Hepatocyte (in vitro differentiated cells and primary cell): ENCODE data around the genes MYL1, IKZF2, SPAG16 and BARD1.

- RAMPAGE, long total RNA: no peak
- RRBS: under 1% methylated on average over 15 of the region's 76 CpGs
Measured at GRCh38 chr2:207768220-207768998, 1.3 kb downstream of the FZD5 start.

- RAMPAGE, long total RNA: no peak
- RRBS: no CpG with 5 or more reads among the region's 11 CpGs
Measured at GRCh38 chr2:207796625-207797513, 27.2 kb upstream of the FZD5 start.

GRCh38 chr2:207802685-207803084 lies 33.0 kb upstream of the FZD5 start:
- RAMPAGE, long total RNA: no peak
- RRBS: no CpG with 5 or more reads among the region's 6 CpGs

DNA sequence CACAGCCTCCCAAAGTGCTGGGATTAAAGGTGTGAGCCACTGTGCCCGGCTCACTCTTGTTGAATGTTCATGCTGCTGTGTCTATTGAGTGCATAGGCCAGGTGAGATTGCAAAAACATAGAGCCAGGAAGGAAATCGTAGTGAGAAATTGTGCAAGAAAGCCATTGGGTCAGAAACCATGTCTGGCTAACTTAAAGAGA lies 45.6 kb upstream of the FZD5 start:
- RAMPAGE, long total RNA: no peak
- RRBS: no CpG with 5 or more reads among the region's 2 CpGs

GRCh38 chr2:207847577-207848323 lies 78.0 kb upstream of the FZD5 start:
- RAMPAGE, long total RNA: no peak
- RRBS: no CpG with 5 or more reads among the region's 6 CpGs

DNA sequence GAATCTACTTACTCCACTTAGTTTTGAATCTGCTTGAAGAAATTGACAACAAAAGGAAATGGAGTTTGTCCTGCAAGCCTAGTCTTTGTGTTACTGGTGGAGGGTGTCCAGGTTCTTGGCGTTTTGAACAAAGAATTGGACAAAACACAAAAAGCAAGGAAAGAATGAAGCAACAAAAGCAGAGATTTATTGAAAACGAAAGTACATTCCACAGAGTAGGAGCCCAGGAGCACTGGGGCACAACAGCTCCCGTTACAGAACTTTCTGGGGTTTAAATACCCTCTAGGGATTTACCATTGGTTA lies 47.9 kb upstream of the PTH2R start:
- RAMPAGE, long total RNA: no peak
- RRBS: no CpG with 5 or more reads among the region's 3 CpGs

GRCh38 chr2:209368937-209369308 lies 54.9 kb upstream of the MAP2 start:
- RAMPAGE, long total RNA: no peak
- RRBS: no CpG with 5 or more reads among the region's 5 CpGs

- RAMPAGE, long total RNA: no peak
- RRBS: 58% methylated on average over 4 of the region's 11 CpGs
Measured at GRCh38 chr2:209817712-209818416, 46.2 kb downstream of the UNC80 start.

- RAMPAGE, long total RNA: no peak
- RRBS: no CpG with 5 or more reads among the region's 18 CpGs
Measured at GRCh38 chr2:210170192-210170772, 927 bp downstream of the KANSL1L start.

GRCh38 chr2:210171951-210172569 lies 851 bp upstream of the KANSL1L start:
- RAMPAGE, long total RNA: no peak
- RRBS: no CpG with 5 or more reads among the region's 16 CpGs

DNA sequence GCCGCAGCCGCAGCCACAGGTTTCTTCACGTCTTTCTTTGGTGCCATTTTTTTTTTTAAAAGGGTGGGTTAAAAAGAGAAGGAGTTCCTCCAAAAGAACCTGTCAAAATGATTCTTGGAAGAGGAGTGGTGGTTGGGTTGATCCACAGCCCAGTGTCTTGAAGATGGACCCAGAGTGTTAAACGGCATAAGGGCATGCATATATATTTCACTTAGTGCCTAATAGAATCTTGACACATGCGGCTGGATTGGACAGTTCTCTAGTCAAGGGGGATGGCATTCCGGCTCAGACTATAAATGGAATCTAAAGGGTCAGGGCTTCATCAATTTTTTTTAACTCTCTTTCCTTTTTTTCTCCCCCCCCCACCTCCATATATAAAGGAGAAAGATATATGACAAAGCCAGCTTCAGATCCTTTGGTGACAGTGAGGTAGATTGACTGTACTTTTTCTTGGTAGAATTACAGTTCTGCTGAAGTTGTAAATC lies at the start of gene MYL1:
Gene MYL1 (minus strand): TSS at position 179 of the 485 bp plus-strand sequence.
- RAMPAGE, long total RNA: no peak
- RRBS: no CpG with 5 or more reads among the region's 6 CpGs

- RAMPAGE, long total RNA: no peak
- RRBS: no CpG with 5 or more reads among the region's 2 CpGs
Measured at GRCh38 chr2:210560697-210561021, 4.3 kb downstream of the CPS1 start.

DNA sequence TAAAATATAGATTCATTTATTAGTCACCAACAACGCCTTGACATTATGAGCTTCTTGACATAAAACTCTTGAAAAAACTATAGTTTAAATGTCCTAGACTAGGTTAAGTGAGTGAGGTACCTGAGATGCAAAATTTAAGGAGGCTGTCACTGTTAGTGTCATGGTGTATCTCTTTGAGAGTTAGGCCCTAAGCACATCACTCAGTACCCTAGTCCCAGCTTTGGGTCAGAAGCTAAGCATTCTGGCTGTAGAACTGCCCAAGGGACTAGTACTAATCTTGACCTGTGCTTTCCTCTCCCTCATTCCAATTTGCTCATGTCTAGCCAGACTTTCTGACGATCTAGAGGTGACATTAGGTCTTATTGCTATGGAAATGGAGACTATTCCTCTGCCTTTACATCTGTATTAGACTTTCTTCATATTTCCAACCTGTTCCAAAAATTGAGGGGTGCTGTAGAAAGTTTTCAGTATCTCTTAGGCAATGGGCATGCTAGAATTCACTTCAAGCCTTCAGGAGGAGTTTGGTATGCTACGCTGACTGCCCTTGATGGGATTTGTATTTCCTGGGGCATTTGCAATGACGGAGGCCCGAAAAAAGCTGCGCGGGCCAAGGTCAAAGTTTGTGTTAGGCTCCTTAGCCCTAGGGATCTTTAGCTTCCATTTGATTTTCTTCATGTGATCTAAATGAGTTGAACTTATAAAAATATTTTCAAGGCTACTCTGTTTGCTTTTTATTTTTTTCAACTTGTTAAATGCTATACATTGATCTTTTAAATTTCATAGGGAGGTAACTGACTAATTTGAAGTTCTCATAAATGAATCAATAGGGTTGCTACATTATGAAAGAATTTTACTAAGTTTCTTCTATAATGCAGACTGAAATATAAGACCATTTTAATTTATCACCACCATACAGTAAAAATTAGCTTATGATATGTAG lies 5.0 kb downstream of the CPS1 start:
- RAMPAGE, long total RNA: no peak
- RRBS: no CpG with 5 or more reads among the region's 7 CpGs

DNA sequence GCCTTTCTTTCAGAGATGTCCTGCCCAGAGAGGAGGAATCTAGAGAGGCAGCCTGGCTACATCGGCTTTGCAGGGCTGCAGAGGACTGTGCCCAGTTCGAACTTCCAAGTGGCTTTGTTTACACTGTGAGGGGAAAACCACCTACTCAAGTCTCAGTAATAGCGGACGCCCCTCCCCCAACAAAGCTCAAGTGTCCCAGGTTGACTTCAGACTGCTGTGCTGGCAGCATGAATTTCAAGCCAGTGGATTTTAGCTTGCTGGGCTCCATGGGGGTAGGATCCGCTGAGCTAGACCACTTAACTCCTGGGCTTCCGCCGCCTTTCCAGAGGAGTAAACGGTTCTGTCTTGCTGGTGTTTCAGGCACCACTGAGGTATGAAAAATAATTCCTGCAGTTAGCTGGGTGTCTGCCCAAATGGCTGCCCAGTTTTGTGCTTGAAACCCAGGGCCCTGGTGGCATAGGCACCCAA lies 300.8 kb downstream of the ERBB4 start:
- RAMPAGE, long total RNA: no peak
- RRBS: no CpG with 5 or more reads among the region's 8 CpGs

- RAMPAGE, long total RNA: no peak
Measured at GRCh38 chr2:212475391-212476164, 63.0 kb downstream of the ERBB4 start.

DNA sequence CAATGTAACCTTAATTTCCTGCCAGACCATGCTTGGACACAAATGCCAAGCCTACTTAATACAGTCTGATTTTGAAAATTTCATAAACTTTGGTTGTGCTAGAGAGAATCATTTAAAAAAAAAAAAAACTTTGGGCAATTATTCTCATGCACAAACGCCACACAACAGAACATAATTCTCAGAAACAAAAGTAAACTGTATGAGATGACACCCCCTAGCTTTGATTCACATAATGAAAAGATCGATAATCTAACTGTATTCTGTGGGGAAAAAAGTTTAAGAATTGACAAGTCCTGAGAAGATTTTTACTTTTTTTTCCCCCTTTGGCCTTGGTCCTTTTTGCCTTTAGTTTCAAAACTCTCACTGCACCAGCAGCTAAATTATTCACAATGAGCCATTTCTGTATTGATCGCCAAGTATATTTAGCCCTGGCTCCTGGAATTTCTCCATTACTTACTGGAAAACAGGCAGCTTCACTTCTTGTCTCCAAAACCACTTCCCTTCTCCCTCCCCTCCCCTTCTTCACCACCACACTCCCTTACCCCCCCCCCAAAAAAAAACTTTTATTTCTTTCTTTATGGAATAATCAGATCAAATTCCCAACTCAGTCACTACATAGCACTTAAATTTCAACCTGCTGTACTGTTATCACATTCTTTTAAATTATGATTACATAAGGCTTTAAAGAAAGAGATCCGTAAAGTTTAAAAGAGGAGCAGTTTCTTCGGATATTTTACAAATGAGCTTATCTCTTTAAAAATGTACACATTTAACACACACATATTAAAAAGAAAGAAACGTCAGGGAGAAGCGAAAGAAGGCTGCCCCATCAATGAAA lies 2.0 kb downstream of the IKZF2 start:
- RAMPAGE, long total RNA: no peak
- RRBS: no CpG with 5 or more reads among the region's 7 CpGs

DNA sequence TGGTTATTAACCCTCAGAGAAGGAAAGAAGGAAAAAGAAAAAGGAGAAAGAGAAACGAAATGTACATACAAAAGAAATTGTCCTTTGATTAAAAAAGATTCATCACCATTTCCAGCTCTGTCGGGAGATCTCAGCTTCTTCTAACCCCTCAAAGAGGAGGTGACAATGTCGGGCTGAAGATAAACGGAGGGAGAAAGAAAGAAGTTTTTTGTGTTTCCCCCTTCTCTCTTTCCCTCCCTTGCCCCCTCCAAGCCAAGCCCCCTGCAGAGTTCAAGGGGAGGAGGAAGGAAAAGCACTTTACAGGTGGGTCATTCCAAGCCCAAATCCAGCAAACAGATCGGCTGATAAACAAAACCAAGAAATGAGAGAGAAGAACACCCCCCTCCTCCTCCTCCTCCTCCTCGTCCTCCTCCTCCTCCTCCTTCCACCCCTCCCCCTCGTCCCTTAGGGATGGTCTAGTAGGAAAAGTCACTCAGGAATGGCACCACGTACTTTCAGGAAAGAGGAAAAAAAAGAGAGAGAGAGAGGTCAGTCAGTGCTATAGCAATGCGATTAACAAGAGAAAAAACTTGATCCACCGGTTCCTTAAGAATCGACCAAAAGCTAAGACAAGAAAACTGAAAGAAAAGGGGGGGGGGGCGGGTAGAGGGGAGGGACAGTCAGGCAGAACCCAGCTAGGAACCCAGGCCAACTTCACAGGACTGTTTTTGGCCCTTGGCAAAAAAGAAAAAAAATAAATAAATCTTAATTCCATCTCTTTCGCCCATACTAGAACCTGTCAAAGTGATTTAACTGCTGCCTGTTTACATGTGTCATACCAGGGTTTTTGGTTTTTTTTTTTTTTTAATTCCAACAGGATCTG lies 1.1 kb downstream of the IKZF2 start:
- RAMPAGE, long total RNA: no peak
- RRBS: no CpG with 5 or more reads among the region's 13 CpGs

DNA sequence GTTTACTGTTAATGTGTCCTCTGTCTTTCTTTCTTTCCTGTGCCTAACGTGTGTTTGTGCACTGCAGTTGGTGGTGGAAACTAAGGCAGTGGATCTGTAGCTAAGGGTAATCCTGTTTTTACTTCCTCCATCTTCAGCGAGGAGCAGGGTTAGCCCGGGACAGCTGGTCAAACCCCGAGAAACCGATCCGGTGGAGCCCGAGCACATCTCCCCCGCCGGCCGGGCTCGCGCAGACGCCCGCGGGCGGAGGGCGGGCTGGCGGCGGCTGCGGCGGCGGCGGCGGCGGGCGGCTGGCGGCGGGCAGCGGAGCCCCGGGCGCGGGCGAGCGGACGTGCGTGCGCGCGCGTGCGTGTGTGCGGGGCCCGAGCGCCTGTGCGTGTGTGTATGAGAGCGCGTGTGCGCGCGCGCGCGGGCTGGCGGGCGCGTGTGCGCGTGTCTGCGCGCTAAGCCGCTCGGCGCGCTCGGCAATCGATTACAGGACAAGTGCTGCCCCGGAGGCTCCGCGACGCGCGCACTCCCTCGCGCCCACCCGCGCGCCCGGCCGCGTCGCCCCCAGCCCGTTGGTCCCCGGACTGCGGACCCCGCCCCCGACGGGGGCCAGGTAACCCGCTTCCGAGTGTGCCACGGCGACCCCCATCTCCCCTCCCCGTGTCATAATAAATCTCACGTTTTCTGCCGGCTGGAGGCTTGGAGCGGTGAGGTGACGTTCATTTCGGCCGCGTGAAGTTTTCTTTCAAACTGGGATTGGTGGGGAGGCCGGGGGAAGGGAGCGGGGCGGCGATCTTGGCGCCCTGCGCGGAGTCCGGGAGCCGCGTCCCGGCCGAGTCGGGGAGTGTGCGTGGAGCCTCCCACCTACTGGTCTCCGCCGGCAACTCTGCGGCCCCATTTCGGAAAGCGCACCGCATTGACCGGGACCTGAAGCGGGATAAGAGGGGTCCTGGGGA lies at the start of gene IKZF2:
Gene IKZF2 (minus strand): TSS at position 154 of the 944 bp plus-strand sequence.
- RAMPAGE, long total RNA: no peak
- RRBS: 1% methylated on average over 51 of the region's 121 CpGs

DNA sequence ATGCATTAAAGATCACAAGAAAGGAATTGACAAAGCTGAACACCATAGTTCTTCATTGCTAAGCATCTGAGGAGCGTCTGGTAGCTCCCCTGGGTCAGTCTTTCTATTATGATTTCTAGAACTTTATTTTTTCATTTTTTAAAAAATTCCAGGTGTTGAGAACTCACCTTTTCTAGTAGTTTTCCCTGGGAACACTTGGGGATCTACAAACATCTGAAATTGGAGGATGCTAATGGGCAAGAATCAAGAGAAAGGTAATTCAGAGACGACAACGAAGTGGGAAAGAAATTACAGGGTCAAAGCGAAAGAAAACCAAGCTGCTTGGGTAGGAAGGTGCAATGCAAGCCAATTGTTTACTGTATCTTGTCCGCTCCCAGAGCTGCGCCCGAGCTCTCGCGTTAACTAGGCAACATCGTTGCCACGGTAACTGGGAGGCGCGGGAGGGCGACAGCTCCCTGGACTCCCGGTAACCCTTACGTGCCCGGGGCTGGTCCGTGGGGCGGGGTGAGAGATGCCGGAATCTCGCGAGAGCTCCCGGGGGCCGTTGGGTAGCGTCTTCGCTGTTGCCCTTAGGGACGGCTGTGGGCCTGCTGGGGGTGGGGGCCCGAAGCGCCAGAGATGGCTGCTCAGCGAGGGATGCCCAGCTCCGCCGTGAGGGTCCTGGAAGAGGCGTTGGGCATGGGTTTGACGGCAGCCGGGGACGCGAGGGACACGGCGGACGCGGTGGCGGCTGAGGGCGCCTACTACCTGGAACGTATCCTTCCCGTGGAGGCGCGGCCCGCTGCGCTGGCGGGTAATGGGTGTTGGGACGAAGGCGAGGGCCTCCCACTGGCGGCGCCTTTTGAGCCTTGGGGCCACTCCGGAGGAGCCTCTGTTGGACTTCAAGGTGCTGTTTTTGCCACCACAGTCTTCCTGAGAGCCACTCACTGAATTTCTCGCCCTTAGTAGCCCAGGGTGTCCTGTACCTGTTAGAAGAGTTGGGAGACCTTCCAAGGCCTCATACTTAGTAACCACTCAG lies at the start of gene SPAG16:
Gene SPAG16 (plus strand): TSS at position 599 of the 1,018 bp plus-strand sequence.
- RAMPAGE, long total RNA: no peak
- RRBS: no CpG with 5 or more reads among the region's 56 CpGs

DNA sequence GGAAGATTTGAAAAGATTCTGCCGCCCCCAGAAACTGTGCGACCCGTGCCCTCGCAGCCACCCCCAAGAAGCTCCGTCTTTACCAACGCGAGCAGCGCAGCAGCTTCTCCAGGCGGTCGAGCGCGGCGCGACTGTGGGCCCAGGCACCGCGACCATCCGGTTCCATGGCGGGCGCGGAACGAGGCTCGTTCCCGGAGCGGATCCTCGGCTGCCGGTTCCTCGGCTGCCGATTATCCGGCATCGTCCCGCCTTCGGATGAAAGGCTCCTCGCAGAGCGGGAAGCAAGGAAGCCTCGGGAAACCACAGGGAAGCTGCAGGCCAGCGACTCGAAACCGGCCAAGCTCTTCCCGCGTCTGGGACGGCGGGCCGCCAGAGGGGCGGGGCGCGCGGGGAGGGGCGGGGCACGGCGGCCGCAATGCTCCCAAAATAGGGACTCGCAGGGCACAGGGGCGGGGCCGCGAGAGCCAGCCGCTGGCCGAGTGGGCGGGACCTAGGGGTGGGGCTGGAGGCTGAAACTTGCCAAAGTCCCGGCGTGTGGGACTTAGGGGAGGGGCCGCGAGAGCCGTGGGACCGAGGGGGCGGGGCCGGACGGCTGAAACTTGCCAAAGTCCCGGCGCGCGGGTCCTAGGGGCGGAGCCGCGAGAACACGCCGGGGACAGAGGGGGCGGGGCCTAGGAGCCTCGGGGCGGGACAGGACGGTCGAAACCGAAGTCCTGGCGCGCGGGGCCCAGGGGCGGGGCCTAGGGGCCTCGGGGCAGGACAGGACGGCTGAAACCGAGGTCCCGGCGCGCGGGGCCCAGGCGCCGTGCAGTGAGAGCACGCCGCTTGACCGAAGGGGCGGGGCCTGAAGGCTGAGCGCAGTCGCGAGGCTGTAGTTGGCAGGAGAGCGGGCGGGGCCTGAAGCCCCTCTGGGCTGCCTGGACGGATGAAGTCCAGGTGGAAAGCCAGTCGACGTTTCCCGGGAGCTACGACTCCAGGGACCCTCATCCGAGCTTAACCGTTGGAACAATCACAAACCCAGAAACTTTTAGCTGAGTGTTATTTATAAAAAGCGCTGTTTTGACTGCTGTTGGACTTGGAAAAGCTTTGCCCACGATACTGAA lies at the start of gene BARD1:
Gene BARD1 (minus strand): TSS at position 355 of the 1,103 bp plus-strand sequence.
- RAMPAGE, long total RNA: no peak
- RRBS: 2% methylated on average over 25 of the region's 113 CpGs